Aortic smooth muscle cell (primary cell): ENCODE measurements around the genes DNAJC1 and SPAG6.

GRCh38 chr10:21172017-21172784, 275.1 kb upstream of the NEBL start:
- RRBS = no CpG with 5 or more reads among the region's 12 CpGs

- RRBS = 40% methylated on average over 25 of the region's 84 CpGs
Observed at GRCh38 chr10:21499506-21500746, 25.6 kb downstream of the SKIDA1 start.

DNA sequence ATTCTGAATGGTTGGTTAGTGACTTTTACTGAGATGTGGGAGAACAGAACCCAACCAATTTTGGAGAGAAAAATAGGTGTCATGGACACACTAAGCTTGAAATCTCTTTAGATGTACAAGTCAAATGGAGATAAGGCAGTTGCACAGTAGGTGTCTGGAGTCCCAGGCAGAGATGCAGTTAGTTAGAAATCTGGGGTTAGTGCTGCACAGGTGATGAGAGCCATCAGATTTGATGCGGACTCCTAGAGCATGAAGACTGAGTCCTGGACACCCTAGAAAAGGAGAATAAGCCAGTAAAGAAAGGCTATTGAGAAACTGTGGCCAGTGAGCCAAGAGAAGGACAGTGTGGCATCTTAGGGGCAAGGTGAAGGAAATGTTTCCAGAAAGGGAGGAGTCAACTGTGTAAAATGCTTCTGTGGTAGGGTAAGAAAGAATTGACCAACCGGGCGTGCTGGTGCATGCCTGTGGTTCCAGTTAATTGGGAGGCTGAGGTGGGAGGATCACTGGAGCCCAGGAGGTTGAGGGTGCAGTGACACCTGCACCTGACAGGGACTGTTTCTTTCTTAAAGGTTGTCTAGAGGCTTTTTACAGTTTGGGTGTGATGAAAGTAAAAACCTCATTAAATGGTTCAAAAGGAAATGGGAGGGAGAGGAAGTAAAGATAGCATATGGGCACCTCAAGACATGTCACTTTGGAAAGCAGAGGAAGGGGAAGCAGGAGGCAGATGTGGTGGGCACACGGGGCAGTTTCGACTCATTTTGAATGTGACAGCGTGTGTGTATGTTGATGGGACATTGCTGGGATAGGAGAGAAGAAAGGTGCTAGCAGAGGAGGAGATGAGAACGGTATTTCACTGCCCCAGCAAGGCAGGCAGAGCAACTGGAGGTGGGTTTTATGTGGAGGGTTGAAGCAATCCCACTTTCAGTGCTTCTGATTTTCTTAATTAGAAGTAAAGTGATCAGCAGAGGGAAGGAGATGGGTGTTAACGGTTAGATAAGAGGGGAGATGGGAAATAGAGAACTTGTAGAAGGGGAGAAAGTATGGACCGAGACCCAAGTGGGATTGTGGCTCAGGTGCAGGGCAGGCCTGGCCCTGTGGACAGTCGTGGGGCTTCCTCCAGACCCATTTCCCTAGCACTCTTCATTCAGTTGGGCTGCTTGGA, 203.0 kb downstream of the MLLT10 start:
- RRBS = no CpG with 5 or more reads among the region's 10 CpGs

- RRBS = no CpG with 5 or more reads among the region's 17 CpGs
Observed at GRCh38 chr10:21750345-21750929, 216.4 kb downstream of the MLLT10 start.

DNA sequence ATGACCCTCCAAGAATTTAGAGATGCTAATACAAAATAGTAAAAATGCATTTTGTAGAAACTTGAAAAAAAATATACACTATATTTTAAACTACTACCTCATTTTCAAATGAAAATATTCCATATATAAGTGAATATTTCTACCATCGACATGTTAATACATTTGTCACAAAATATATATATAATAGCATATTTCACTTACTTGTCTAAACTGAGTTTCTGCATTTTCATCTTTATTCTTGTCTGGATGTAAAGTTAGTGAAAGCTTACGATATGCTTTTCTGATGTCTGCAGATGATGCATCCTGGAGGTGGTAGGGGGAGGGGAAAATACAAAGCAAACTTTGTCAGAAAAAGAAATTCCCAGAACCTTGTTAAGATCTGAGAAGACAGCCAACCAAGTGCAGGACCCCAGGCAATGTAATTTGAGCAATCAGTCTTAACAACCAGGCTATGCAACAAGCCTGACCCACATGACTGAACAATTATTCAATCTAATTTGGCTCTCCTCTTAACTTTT, 74.6 kb downstream of the DNAJC1 start:
- RRBS = no CpG with 5 or more reads among the region's 2 CpGs

GRCh38 chr10:22003611-22003790, at the start of gene DNAJC1:
DNAJC1 (minus strand) TSS chr10:22003730.
- RRBS = under 1% methylated on average over 12 of the region's 16 CpGs

- RRBS = no CpG with 5 or more reads among the region's 1 CpG
Observed at GRCh38 chr10:22031079-22031364, 27.5 kb upstream of the DNAJC1 start.

GRCh38 chr10:22253462-22254011, 35.7 kb upstream of the EBLN1 start:
- RRBS = 24% methylated on average over 11 of the region's 35 CpGs

GRCh38 chr10:22277611-22278085, 38.5 kb upstream of the COMMD3 start:
- RRBS = no CpG with 5 or more reads among the region's 6 CpGs

DNA sequence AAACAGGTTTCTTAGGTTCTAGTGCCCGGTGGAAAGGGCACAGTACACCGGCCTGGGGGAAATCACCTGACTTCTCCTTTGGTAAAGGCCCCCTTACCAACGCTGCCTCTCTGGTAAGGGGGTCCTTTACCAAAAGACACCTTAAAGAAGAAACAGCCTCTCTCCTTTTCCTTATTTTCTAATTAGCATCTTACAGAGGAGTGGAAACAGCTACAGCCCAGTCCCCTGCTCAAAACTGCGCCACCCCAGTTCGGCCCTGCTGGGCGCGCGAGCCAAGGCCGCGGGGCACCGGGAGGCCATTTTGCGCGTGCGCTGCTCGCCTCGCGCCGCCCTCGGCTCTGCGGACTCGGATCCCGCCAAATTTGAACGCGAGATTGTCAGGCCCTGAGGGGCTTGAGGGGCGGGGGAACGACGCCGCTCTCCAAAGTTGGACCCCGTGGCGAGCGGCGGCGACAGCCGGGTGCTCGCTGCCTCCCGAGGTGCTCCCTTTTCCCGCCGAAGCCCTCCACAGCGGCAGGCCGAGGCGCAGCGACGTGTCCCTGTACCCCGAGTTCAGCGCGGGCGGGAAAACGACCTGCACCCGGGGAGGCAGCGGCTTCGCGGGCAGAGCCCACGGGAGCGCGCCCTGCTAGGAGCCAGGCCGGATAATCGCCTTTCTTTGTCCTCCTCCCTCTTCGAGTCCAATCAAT, 11.0 kb upstream of the SPAG6 start:
- RRBS = 17% methylated on average over 9 of the region's 58 CpGs

DNA sequence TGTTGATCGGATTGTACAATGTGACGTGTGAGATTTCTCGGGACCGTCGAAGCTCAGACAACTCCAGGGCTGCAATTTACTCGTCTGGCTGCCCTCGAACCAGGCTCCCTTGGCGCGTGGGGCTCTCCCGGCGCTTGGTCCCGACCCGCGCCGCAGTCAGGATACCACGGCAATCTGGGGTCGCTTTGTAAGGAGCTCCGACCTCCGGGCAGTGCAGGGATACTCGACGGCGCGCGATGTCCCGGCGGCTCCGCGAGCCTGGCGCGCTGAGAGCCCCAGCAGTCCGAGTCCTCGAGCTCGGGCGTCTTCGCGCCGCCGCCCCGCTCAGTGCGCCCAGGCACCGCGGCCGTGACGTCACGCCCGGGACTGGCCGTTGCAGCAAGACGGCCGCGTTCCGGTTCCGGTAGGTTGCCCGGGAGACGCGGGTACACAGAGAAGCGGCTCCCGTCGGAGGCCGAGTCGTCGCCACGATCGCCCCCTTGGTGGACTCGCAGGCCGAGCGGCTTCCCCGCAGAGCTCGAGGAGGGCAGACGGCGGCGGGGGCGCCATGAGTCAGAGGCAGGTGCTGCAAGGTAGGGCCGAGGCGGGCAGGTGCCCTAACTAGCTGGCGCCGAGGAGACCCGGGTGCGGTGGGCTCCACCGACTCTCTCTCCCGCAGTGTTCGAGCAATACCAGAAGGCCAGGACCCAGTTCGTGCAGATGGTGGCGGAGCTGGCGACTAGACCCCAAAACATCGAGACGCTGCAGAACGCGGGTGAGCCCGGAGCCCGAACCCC, at the start of gene SPAG6:
TSS of gene SPAG6 (plus strand) at position 432 of the 776 bp plus-strand sequence.
- RRBS = 7% methylated on average over 29 of the region's 90 CpGs

DNA sequence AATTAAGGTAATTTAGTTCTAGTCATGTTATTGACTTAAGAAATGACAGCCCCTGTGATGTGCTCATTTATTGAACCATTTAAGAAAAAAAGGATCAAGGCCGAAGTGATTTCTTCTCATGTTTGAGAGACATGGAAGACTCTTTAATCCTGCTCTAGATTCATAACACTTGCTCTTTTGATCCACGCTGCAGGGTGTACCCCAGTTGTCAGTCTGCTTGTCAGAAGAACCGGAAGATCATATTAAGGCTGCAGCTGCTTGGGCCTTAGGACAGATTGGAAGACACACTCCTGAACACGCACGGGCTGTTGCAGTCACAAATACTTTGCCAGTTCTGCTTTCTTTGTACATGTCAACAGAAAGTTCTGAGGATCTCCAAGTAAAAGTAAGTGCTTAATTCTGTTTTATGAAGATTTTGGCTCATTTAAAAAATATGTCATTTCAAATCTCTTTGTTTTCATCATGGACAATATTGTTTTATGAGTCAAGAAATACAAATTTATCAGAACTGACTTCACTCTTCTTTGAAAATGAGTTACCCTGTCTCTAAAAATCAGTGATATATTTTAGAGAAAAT, 46.3 kb downstream of the SPAG6 start:
- RRBS = no CpG with 5 or more reads among the region's 5 CpGs

- RRBS = no CpG with 5 or more reads among the region's 5 CpGs
Observed at GRCh38 chr10:22537941-22538271, 176.5 kb downstream of the PIP4K2A start.

DNA sequence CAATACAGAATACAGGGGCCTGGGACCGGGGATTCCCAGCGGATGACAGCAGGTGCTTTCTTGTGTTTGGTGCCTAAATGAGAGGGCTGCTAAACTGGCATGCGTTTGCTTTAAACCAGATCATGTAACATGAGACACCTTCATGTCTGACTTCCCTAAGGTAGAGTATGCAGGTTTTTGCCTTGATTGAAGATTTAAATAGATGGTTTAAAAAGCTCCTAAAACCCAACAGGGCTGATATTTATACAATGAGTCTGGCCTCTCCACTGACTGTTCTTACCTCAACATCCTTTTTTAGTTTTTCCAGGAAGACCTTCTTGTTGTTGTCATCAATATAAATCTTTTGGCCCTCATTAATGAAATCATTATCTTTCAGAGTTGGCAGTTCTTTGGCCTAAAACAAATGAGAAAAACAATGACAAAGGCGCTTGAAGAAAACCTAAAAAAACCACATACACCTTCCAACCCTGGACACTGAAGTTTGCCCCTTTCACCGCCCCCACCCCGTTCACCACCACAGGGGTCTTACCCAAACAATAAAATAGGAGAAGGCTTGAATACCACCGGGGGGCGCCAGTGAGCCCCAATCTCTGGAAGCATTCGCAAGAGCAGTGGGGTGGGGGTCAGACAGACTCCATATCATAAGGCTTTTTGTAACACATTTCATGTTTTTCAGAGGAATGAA, 163.9 kb downstream of the PIP4K2A start:
- RRBS = no CpG with 5 or more reads among the region's 9 CpGs

GRCh38 chr10:22569484-22570285, 144.7 kb downstream of the PIP4K2A start:
- RRBS = no CpG with 5 or more reads among the region's 5 CpGs

GRCh38 chr10:22655278-22655551, 59.2 kb downstream of the PIP4K2A start:
- RRBS = no CpG with 5 or more reads among the region's 4 CpGs

DNA sequence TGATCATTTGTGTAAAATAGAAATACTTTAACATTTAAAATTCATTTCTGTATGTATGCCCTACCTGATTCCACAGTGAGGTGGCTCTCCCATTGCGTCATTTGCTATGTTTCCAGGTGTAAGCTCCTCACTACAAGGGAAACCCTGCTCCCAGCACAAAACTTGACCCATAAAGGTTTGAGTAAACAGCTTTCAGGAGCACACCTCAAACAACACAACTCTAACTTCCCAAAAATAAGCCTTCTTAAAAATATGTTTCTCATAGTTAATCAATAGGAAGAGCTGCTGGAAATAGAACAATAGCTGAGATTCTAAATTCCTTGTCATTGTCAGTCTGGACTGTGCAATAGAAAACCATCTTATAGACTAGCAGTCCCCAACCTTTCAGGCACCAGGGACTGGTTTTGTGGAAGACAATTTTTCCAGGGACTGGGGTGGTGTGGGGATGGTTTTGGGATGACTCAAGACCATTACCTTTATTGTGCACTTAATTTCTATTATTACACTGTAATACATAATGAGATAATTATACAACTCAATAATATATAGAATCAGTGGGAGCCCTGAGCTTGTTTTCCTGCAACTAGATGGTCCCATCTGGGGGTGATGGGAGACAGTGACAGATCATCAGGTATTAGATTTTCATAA, 22.7 kb downstream of the PIP4K2A start:
- RRBS = no CpG with 5 or more reads among the region's 1 CpG

DNA sequence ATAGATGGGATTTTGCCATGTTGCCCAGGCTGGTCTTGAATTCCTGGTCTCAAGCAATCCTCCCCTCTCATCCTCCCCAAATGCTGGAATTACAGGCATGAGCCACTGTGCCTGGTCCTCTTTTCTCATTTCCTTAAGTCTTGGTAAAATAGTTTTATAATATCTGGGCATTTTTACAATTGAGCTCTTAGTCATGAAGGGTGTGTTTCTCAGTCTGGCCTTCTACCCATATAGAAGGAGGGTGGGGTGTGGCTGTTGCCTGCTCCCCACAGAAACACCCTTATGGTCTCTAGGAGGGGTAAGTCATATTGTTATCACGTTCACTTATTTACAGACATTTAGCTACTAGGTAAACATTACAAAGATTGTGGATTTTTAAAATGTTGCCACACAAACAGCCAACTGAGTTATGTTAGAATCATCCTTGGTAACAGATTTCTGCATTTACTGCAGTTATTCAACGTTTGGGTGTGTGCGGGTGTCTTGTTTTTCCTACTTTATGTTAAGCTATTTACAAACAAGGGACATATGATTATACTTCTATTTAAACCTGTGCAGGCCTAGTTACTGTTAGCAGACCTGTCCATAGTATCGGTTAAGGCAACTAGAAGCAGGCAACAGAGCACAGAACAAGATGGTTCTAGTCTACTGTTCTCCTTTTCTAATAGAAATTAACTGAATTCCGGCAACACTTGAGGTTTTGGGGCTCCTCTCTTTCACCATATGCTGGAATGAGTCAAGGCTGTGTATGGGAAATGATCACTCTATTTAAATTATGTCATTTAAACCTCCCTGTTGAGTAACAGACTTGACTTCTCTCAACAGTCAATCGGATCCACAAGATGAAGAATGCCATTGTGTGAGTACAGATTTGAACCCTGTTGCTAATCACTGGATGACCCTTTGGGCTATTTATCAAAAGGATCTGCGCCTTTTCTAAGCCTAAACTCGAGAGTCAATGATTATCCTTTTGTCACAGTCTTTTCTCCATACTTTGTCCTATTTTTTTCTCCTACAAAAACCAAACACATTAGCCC, 6.4 kb upstream of the OTUD1 start:
- RRBS = no CpG with 5 or more reads among the region's 8 CpGs

DNA sequence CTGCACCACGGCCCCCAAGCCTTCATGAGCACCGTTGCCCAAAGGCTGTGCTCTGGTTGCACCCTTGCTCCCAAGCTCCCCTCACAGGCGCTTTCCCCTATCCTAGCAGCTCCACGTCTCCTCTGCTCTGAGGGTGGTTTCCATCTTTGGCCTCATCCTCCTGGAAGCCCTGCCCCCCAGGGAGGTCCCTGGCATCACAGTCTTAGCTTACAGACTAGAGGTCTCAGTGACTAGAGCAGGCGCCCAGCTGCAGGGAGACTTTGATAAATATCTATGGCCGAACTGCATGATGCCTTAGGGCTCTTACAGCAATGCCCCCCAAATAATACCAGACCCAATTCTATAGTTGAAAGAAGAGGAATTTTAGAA, 6.4 kb upstream of the KIAA1217 start:
- RRBS = no CpG with 5 or more reads among the region's 6 CpGs

- RRBS = no CpG with 5 or more reads among the region's 7 CpGs
Observed at GRCh38 chr10:24344068-24344948, 135.4 kb downstream of the KIAA1217 start.